Ileum (tissue), 1 donor: ENCODE data around the gene SLCO3A1.

- PRO-cap, result no peak
Measured at GRCh38 chr15:91059396-91059759, 37.0 kb upstream of the VPS33B start.

GRCh38 chr15:91455873-91457097 lies 356.2 kb downstream of the SV2B start:
- PRO-cap, result no peak

DNA sequence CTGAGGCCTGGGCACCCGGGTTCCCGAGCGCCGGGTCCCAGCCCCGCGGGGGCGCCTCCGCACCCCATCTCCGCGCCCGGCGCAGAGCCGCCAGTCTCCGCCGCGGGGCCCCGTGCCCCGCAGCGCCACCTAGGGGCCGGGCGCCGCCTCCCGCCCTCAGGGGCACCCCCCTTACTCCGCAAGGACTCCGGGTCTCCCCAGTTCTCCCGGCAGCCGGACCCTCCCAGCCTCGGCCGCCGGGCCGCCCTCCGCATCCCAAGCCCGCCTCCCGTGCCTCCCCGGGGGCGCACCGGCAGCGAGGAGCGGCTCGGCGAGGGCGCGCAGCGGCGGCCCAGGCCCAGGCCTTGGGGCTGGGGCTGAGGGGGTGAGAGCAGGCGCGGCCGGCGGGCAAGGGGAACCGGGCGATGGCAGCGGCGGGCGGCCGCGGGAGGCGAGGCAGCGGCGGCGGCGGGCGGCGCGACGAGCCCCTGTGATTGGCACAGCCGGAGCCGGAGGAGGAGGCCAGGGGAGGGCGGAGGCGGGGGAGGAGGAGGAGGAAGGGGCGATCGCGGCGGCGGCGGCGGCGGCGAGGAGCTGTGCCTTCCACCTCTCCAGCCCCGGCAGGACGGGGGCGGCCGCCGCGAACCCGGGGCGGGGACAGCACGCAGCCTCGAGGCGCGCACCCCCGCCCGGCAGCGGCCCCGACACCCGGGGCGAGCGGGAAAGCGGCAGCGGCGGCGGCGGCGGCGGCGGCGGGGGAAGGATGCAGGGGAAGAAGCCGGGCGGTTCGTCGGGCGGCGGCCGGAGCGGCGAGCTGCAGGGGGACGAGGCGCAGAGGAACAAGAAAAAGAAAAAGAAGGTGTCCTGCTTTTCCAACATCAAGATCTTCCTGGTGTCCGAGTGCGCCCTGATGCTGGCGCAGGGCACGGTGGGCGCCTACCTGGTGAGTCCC lies at the start of gene SLCO3A1:
Gene SLCO3A1 (plus strand): TSS at position 542 of the 931 bp plus-strand sequence.
- PRO-cap, result bidirectional peak, plus-strand start at position 200 of the sequence, minus-strand start at position 69 of the sequence; bidirectional peak, plus-strand start at position 544 of the sequence, minus-strand start at position 446 of the sequence

- PRO-cap, result no peak
Measured at GRCh38 chr15:91872382-91873181, 19.1 kb downstream of the SLCO3A1 start.

DNA sequence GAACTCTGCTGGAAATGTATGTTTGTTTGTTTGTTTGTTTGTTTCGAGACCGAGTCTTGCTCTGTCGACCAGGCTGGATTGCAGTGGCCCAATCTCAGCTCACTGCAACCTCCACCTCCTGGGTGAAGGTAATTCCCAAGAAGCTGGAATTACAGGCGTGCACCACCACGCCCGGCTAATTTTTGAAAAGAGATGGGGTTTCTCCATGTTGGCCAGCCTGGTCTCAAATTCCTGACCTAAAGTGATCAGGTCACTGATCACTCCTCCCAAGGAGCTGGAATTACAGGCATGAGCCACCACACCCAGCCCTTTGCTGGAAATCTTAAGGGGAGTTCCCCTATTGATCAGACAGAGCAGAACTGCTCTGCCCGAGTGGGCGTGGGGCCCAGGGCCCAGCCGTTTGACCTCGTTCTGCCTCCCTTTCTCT lies 89.1 kb downstream of the SLCO3A1 start:
- PRO-cap, result no peak

DNA sequence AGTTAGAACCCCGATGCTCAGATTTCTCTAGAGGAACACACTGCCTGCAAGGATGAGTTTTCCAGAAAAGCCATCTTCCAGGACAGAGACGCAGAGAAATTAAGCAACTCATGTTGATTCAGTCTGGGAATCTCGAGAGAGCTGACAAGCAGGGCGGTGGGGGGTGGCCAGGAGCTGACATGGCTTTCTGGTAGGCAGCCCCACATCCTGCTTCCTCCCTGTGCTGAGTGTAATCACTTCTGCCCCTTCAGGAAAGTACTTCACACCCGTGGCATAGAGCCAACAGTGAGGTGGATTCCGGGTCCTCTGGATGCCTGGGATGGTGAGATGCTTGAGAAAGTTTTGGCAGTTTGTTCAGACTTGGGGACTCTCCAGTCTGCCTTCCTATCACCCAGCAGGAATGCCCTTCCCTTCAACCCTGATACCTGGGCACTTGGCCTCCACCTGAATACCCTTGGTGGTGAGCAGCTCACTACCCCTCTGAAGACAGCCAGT lies 221.2 kb downstream of the SLCO3A1 start:
- PRO-cap, result no peak

DNA sequence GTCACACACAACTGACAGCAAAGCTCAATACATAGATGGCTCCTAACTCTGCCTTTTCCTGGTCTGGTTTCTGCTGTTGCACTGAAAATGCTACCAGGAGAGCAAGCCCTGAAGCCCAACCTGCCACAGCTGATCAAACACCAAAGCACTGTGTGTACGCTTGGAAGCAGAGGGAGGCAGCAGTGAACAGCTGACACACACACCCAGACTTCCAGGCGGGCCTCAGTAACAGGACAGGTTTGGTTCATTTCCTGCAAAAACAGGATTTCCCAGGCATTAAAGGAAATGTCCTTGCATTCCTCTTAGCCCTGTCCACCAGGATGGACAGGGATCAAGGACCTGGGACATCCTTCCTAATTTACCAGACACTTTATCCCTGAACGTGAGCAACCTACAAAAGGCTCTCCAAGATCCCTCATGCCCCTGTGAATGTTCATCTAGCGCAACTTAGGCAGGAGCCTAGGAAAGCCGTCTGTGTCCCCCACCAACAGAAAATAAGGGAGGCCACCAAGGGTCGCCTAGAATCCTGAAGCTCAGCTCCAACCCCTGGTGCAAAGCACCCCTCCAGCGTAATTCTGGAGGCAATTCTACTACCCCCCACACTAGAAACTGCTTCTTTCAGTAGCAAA lies 1.3 kb downstream of the FAM174B start:
- PRO-cap, result no peak

DNA sequence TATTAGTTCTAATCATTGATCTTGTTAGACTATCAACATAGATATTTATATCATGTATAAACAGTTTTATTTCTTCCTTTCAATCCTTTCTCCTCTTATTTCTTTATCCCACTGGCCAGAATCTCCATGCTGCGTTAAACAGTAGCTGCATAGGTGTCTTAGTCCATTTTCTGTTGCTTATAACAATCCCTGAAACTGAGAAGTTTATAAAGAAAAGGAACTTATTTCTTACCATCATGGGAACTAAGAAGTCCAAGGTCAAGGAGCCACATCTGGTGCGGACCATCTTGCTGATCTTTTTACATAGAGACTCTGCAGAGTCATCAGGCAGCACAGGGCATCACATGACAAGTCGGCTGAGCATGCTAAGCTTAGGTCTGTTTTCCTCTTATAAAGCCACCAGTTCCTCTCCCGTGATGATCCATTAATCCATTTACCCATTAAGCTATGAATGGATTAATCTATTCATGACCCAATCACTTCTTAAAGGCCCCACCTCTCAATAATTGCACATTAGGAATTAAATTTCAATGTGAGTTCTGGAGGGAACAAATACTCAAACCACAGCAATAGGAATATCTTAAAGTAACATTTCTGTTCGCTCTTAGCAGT lies 22.4 kb upstream of the FAM174B start:
- PRO-cap, result no peak

- PRO-cap, result no peak
Measured at GRCh38 chr15:92801405-92802517, 98.4 kb upstream of the CHD2 start.

GRCh38 chr15:92878322-92879047 lies 21.6 kb upstream of the CHD2 start:
- PRO-cap, result no peak

DNA sequence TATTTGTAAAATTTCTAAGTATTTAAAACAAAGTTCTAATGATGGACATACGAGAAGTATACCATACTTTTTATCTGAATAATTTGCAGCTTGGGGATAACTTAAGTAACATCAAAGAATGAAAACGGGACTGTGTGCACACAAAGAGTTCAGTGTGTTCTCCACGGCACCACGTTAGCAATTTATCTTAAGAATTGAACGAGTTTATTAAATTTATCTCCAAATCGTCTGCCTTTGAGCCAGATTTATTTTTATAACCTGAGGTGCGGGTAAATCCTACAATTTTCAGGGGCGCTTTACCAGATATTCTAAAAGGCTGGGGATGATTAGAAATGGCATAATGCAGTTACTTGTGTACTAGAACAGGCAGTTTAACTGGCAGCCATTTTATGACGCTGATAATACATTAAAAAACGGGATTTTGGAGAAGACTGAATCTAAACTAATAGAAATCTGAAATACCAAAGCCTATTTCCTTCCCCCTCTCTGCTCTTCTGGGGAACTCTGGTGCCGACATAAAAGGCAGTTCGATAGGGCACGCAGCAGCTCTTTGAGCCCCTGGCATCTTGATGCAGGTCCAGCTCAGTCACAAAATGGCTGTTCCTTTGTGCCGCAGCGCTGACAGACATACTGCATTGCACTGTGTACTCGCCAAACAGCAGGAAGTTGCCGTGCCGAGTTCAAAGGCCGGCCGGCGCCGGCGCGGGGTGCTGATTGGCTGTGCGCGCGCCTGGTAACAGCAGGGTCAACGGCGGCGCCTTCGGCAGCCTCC lies 3.7 kb downstream of the CHD2 start:
- PRO-cap, result unidirectional peak, plus-strand start at position 143 of the sequence; bidirectional peak, plus-strand start outside the sequence, minus-strand start at position 590 of the sequence

DNA sequence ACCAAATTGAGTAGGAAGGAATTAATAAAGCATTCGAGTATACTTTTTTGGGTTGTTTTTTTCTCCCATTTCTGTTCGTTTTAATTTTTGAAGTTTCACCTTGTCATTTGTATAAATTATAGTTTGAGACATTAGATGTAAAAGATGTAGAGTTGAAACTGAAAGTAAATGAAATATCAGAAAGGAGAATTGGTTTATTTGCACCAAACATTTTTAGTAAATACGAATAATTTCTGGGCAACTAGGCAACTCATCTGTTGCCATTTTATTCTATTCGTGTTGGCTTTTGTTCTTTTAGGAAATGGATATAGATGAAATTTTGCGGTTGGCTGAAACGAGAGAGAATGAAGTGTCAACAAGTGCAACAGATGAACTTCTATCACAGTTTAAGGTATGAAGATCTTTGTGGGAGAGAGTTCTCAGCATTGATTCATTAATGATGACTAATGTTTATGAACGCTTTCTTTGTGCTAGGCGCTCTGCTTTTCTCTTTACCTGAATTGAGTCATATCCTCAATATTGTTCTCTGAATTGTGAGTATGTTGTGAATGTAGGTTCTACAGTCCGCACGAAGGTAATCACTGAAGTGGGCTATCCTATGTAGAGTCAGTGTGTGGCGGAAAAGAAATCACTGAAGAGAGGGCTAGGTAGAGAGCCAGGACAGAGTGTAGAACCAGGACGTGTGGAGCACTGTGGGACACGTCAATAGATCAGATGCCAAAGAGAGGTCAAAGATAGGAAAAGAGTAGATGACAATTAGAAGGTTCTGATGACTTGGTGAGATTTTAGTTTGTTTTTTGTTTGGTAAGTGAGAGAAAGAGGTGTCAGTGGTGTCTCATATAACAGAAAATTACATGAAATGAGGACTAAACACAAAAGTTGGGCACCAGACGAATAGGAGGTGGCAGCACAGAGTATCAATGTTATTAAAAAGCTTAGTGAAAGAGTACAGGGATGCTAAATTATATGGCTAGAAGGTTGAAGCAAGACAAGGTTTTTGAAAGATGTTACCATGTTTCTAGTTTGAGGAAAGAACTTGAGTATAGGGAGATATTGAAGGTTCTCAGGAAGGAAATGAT lies 81.3 kb downstream of the CHD2 start:
- PRO-cap, result no peak

- PRO-cap, result no peak
Measured at GRCh38 chr15:92997159-92997594, 91.8 kb downstream of the RGMA start.

GRCh38 chr15:93002084-93002545 lies 86.9 kb downstream of the RGMA start:
- PRO-cap, result no peak

DNA sequence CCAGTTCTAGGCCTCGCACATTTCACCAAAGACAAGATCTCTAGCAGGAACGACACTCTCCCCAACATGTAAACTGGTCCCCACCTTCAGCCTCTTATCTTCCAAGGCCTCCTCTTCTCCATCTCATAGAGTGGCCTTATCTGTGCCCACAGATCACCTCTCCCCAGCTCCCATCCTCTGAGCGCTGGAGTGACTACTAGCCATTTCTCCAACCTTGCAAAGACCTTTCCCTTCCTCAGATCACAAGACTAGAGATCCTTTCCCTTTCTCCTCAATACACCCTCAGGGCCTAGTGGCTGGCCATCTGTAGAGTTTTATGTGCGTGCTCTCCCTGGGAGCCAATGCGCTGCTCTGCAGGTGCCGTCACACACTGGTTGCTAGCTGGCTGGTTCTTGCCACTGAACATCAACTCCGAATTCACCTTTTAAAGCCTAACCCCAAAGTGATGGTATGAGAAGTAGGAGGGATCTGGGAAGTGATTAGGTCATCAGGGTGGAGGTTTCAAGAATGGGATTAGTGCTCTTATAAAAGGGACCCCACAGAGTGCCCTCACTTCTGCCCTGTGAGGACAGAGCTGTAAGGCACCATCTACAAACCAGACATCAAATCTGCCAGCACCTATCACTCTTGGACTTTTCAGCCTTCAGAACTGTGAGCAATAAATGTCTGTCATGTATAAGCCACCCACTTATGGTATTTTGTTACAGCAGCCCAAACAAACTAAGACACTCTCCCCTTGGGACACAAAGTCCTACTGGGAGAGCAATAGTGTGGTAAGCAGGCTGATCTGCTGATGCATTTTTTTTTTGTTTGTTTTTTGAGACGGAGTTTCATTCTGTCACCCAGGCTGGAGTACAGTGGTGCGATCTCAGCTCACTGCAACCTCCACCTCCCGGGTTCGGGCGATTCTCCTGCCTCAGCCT lies 20.4 kb downstream of the RGMA start:
- PRO-cap, result no peak

GRCh38 chr15:93312667-93313652 lies 223.9 kb upstream of the RGMA start:
- PRO-cap, result no peak

GRCh38 chr15:94110737-94111122 lies 120.6 kb upstream of the MCTP2 start:
- PRO-cap, result no peak

GRCh38 chr15:94255441-94255848 lies 24.1 kb downstream of the MCTP2 start:
- PRO-cap, result no peak

GRCh38 chr15:94306664-94307237 lies 75.4 kb downstream of the MCTP2 start:
- PRO-cap, result no peak

- PRO-cap, result no peak
Measured at GRCh38 chr15:94314811-94315116, 83.4 kb downstream of the MCTP2 start.